Hair follicle dermal papilla cell (primary cell): Measurements from ENCODE around the genes MRFAP1L1 and AFAP1.

DNA sequence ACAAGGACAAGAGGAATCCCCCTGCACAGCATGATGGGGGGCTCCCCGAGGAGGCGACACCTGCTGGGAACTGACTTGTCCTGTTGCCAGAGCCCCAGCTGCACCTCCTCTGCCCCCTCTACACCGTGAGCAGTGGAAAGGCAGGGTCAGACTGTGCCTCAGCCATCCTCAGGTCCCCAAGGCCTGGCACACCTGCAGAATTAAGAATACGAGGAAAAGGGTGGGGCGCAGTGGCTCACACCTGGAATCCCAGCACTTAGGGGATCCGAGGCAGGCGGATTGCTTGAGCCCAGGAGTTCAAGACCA, 25.6 kb upstream of the MRFAP1 start:
- CAGE, long polyA plus RNA, result no peak

DNA sequence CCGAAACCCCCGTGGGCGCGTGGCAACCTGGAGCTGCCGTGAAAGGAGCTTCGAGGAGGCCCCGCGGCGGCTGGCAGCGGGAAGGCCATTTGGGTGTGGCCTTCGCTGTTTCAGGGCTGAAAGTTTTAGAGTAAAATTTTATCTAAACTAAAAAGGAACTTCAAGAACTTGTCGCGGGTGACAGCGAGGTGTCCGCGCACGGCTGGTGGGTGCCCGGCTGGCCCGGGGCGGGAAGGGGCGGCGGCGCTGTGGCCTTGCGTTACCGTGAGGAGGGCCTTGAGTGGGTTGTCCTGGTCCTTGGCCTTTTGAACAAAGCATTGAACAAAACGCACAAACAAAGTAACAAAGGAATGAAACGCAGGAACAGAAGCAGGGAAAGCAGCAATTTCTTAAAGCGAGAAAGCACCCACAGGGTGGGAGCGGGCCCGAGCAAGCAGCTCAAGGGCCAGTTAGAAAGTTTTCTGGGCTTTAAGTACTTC, 16.0 kb upstream of the ENSG00000170846 start:
- CAGE, long polyA plus RNA, result no peak

DNA sequence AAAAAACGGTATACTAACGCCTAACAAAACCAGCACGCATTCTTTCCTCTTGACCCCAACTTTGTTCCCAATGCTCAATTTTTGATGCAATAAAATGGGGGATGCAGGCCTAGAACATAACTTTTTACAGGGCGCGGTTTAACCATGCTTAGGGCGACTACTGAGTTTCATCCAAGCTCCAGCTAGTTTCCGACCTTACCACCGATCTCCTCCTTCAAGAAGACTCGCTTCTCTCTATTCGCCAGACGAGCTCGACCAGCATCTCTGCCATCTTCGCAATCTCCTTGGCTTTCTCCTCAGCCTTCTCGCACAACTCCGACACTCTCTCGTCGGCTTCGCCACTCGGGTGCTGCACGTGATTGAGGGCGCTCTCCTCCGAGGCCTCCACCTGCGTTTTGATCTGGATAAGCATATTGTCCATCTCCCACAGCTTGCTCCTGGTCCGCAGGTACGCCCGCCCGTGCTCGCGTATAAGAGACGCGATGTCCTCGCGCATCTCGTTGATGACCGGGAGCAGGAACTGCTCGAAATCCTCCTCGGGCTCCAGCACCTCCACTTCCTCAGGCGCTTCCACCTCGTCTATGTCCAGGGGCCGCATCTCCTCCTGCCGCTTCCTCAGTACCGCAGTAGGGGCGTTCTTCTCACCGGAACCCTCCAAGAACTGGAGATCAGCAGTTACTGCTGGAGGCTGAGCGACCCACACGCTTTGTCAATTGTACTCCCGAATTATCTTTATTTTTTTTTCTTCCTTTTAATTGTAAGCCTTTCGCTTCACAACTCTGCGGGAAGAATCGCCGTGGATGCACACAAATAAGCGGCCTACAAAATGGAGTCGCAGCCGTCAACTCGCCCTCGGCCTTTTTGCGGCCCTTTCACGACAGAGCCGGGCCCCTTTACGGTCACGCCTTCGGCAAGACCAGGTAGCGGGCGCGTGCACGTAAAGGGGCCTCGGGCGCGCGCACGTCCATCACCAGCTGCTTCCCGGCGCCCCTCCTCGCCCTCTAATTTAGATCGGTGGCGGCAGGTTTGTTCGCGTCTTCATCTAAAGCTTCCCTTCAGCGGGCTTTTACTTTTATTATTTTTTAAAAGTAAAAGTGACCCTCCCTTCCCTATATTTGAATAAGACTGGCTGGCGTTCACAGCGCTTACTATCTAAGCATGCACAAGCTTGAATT, at the start of gene MRFAP1L1:
Gene MRFAP1L1, minus strand, starts transcription at position 834 of the 1,175 bp plus-strand sequence.
- CAGE, long polyA plus RNA, result no peak

- CAGE, long polyA plus RNA, result no peak
Observed at GRCh38 chr4:6730491-6731394, 14.8 kb downstream of the BLOC1S4 start.

- CAGE, long polyA plus RNA, result no peak
Observed at GRCh38 chr4:6747808-6748359, 31.9 kb downstream of the BLOC1S4 start.

DNA sequence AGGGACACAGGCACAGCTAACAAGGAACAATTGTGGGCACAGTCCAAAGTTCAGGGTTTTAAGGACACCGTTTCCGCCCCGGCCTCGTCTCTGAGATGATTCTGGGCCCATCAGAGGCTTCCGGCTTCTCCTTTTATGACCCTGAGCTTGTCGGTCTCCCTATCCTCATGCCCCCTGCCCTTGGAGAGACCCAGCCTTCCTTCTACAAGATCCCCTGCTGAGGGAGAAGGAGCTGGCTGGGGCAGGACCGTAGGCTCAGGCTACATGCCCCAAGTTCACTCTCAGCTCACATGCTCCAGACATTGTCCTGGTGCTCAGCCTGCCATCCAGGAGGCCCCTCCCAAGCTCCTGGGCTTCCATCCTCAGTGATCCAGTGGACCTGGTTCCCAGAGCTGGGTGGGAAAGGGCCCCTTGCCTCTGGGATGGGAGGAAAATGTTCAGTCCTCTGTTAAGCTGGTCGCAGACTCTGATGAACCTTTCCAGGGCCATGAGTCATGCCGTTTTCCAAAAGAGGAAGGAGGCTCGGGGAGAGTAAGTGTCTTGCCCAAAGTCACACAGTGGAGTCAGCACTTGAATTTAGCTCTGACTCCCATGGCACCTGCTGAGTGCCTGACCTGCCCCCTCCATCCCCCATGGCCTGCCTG, 14.2 kb upstream of the KIAA0232 start:
- CAGE, long polyA plus RNA, result no peak

GRCh38 chr4:6819572-6820193, 37.2 kb downstream of the KIAA0232 start:
- CAGE, long polyA plus RNA, result no peak

- CAGE, long polyA plus RNA, result no peak
Observed at GRCh38 chr4:6856942-6857475, 52.6 kb upstream of the TBC1D14 start.

GRCh38 chr4:6880470-6880927, 29.1 kb upstream of the TBC1D14 start:
- CAGE, long polyA plus RNA, result no peak

DNA sequence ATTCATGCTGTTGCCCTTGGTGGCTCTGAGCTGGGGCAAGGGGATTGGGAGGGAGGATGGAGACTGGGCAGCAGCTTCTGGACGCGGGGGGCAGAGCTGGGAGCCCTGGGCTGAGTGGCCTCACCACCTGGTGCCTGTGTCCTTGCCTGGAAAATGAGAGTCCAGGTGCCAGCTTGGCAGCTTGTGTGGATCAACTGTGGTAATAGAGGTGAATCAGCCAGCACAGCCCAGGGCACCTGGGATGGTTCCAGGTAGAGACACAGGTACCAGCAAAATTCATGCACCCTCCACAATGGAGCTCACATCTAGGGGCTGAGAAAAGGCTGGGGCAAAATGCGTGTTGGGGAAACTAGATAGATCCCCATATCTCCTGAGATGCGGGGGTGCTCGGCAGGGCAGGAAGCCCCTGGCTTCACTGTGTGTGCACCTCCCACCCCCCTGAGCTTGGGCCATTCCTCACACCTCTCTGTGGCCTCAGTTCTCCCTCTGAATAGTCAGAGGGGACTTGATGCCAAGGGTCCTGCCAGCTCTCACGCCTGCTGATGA, 3.5 kb upstream of the TBC1D14 start:
- CAGE, long polyA plus RNA, result no peak

DNA sequence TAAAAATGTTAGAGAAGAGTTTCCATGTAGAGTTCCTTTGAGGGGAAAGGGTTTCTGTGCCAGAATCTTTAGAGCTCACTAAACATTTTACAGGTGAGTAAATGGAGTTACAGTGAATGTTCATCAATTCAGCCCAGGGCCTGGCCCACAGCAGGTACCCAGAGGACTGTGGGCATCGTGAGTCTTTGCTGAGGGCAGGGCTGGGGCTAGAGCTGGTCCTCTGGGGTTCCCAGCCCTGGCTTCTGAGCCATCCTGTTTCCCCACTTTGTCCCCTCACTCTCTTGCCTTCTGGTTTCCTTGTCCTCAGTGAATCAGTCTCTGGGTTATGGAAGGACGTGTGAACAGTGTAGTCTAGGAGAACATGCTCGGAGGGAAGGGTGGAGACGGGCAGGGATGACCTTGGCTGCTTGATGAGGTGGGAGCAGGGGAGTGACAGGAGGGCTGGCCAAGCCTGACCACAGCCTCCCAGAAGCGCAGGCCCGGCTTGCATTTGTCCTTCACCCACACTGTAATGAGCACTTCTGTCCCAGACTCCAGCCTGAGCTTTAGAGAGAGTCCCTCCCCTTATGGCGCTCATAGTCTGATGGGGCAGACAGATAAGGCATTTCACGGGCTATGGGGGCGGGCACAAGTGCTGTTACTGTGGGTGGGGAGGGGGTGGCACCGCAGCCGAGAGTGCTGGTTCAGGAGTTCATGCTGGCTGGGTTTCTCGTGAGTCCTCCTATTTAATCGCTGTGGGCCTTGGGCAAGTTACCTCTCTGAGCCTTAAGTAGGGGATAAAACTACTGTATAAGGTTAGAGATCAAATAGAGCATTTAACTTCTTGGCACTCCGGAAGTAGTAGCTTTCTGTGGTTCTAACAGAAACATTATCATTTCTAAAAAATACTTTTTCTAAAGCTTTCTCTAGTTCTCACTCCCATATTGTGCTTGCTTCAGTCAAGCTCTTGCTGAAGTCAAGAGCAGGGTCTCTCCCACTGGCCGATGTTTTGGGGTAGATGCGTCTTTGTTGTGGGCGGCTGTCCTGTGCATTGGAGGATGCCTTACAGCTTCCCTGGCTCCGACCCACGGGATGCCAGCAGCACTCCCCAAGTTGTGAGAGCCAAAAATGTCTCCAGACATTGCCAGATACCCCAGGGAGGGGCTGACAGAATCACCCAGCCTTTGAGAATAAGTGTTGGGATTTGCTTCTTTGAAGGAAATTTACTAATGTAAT, 17.4 kb downstream of the TBC1D14 start:
- CAGE, long polyA plus RNA, result no peak

GRCh38 chr4:7003652-7004147, 39.1 kb downstream of the CCDC96 start:
- CAGE, long polyA plus RNA, result no peak

DNA sequence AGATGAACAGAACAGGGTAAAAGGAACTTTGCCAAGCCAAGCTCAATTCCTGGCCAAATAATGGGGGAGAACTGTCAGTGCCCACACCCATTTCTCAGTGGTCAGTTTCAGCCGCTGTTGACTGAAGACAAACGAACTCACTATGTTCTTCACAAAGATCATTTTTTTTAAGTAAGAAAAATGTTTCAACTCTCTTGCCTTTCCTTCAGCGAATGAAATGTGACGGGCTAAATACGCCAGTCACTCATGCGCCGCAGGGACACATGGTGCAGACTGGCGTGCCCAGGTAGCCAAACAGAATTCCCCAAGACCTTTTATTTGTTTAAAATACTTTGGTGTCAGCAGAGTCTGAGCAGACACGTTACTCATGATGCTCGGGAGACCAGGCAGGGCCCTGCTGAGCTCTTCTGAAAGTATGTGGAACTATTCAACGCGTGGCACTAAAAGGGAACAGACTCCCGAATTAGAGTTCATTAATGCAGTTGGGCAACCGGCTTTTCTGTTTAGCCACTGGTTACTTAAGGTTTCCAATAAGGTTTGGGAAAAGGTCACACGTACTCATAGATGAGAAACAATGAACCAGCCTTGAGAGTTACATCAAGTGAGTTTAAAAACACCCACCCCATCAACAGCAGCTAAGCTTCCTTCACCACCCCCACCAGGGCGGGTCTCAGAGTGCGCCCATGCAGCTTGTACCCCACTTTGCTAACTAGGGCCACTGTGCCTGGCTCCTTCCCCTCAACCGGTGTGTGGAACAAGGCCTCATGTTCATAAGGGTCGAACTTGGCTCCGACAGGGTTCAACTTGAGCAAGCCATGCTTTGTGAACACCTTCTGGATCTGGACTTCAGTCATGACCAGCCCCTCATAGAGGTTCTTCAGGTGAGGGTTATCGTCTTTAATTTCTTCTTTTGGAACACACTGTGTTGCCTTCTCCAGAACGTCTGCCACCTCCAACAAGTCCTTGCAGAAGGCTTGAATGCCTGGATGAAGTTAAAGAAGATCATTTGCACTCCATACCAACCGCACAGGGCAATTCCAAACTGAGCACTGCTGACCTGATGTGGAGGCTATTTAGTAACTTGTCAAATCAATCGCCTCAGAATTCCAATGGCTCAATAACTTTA, 7.3 kb downstream of the GRPEL1 start:
- CAGE, long polyA plus RNA, result no peak

GRCh38 chr4:7291293-7291848, 99.0 kb downstream of the SORCS2 start:
- CAGE, long polyA plus RNA, result no peak

GRCh38 chr4:7596521-7596888, 161.8 kb upstream of the PSAPL1 start:
- CAGE, long polyA plus RNA, result no peak

- CAGE, long polyA plus RNA, result no peak
Observed at GRCh38 chr4:7783619-7784046, 156.0 kb downstream of the AFAP1 start.

DNA sequence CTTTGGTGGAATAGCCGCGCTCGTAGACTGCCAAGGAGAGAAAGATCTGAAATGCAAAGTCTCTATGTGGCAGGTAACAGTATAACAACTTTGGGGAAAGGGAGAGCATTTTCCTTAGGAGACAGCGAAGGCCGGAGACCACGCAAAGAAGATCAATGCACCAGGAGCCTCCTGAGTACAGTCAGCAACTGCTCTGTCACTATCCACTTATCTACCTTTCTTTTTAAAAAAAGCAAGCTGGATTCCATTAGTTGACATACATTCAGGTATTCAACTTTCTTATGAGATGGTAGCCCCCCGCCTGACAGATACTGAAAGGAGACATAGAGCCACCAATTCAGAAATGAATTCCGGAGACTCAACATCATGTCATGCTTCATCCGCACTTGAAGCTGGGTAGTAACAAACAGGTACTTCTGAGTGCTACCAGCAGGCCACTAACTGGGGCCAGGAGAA, 85.1 kb downstream of the AFAP1 start:
- CAGE, long polyA plus RNA, result no peak

DNA sequence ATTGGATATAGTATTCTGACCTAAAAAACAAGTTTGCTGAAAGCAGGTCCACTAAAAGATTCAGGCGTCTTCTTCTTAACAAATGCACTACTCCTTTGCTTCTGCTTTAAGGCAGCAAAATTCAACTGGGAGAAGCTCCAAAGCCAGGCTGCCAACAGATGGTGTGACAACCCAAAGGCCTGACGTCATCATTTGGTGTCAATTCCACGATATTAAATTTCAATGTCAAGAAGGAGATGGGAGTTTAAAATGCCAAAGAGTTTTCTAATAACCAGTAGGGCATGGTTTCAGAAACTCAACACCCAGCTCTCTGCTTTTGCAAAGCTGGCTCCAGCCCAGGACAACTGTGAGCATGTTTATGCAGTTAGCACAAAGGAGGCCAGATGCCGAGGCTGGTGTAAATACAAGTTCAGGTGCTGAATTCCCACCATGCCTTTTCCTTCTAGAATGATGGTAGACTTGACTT, 67.4 kb downstream of the AFAP1 start:
- CAGE, long polyA plus RNA, result no peak

- CAGE, long polyA plus RNA, result no peak
Observed at GRCh38 chr4:7939483-7940299, at the start of gene AFAP1. Gene AFAP1 (minus strand): TSS chr4:7939861.

- CAGE, long polyA plus RNA, result no peak
Observed at GRCh38 chr4:7964775-7965711, 25.4 kb upstream of the AFAP1 start.